ENCODE results near the gene VLDLR.

DNA sequence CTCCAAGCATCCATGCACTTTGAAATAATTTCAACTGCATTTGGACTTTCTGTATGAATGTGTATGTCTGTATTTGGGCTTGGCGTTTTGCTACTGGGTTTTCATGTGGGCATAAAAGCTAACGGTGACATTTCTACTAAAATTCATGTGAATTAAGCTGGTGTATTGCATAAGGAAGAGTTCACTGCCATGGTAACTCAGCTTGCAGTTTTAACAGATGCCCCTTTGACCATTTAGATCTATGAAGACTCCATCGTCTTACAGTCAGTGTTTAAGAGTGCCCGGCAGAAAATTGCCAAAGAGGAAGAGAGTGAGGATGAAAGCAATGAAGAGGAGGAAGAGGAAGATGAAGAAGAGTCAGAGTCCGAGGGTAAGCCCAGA is 170.7 kb downstream of the SMARCA2 start:
- PRO-cap, result no peak

DNA sequence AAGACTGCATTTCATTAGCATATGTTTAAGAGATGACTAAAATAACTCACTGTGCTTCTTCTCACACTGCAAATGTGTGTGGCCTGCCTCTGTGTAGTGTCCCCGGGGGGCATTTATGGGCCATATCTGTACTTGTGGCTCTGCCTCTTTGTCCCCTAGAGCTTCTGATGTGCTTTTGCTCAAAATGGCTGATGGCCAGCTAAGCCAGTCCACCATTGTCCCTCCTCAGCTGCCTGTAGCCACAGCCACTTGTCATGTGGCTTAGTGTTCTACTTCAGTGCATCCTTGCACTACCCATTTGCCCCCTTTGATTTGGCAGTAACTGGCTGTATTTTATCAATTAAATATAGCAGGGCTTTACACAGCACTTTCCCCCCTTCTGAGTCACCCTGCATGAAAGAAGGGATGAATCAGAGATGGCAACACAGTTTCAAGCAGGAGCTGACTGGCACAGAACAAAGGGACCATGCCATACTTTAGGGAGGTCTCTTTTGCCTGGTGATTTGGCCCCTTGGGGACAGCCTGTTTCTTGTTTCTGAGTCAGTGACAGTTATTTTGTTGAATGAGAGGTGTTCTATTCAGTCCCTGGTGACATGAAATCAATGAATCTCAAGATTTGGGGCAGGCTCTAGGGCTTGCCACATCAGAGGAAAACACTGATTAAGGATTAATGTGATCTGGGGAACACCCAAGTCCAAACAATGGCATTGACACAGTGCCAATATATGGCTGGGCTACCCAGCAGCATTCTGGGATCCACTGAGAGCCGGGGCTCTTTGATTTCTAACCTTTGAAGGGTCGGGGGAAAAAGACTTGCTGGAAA is 245.5 kb downstream of the SMARCA2 start:
- PRO-cap, result no peak

- PRO-cap, result no peak
Observed at GRCh38 chr9:2300038-2300604, 285.0 kb downstream of the SMARCA2 start.

- PRO-cap, result no peak
Observed at GRCh38 chr9:2427245-2428067, 194.1 kb upstream of the VLDLR start.

DNA sequence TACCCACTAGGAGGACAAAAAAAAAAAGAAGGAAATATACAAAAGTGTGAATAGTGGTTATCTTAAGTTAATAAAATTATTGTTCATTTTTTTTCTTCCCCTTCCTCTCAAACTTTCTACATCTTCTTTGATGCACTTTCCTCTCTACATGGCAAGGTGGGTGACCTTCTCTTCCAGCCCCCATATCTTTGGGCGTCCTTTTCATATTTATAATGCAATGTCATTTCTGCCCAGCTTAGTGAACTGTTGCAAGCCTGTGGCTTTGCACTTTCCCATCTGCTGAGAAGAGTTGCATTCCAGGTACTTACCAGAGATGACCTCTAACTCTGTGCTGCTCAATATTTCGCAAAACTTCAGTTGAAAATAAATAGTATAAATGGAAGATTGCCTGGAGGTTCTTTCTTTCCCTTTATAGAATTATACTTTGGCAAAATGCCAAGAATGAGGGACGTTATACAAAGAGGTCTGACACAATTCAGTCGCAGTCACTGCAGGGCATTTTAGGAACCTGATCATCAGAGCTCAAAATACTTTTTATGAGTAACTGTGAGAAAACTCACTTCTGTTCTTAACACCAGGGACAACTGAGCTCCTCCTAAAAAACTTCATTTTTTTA is 19.0 kb upstream of the VLDLR start:
- PRO-cap, result no peak

DNA sequence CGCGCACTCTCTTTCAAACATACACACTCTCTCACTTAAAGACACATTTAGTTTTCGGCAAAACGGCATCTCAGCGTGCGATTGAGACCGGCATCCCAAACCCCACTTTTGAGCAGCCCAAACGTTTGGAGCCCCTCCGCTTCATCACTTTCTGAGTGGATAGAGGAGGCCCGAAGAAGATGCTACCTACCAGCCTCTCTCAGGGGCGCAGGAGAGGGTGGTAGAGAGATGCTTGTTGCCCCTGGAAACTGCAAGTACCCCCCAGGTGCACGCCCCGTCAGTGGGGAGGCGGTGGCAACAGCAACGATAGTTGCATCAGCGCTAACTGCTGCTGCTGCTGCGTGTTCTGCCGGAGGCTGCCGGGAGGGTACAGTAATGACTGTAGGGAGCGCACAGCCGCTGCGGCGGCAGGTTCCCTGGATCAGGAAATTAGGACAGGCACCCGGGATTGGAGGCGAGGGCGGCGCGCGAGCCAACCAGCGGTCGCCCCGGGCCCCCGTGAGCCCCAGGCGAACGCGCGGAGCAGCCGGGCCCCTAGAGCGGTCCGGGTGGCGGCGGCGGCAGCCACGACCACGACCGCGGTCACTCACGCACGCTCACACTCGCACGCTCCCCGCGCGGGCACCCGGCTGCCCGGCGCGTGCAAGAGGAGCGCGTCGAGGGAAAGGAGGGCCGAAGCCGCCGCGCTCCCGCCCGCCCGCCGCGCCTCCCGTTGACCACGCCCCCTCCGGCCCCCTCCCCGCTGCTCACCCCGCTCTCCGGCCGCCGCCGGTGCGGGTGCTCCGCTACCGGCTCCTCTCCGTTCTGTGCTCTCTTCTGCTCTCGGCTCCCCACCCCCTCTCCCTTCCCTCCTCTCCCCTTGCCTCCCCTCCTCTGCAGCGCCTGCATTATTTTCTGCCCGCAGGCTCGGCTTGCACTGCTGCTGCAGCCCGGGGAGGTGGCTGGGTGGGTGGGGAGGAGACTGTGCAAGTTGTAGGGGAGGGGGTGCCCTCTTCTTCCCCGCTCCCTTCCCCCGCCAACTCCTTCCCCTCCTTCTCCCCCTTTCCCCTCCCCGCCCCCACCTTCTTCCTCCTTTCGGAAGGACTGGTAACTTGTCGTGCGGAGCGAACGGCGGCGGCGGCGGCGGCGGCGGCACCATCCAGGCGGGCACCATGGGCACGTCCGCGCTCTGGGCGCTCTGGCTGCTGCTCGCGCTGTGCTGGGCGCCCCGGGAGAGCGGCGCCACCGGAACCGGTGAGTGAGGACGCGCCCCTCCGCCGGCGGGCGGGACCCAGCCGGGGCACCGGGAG is at the start of gene VLDLR:
TSS of gene VLDLR (plus strand) at position 749 of the 1,289 bp plus-strand sequence.
- PRO-cap, result bidirectional peak, plus-strand start at position 372 of the sequence, minus-strand start at position 377 of the sequence; bidirectional peak, plus-strand start at position 537 of the sequence, minus-strand start at position 667 of the sequence; bidirectional peak, plus-strand start at position 1,118 of the sequence, minus-strand start at position 808 of the sequence

DNA sequence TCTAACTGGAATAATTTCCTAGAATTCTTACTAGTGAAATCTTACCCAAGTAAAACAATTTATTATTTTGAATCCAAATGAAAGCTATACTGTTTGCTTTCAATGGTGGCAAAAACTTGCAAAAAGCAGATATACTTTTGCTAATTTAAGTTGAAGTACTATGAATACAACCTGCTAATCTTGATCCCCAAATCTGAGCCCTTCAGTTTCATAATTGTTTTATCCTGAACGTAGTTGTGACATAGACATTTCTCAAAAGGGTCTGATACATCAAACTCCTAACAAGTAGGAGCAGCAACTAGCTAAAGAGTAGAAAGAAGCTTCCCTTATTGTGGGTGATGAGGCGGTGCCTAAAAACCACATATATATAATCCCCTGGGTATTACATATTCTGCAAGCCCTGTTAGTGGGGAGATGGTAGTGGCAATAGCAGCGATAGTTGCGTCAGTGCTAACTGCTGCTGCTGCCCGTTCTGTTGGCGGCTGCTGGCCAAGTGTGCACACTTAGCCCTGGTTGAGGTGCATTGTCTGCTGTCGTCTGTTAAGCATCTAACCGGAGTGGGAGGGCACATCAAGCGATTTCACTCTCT is 35.7 kb downstream of the VLDLR start:
- PRO-cap, result bidirectional peak, plus-strand start at position 473 of the sequence, minus-strand start at position 300 of the sequence

- PRO-cap, result no peak
Observed at GRCh38 chr9:3508942-3509832, 16.6 kb downstream of the RFX3 start.

GRCh38 chr9:3879592-3880297 is 353.9 kb upstream of the RFX3 start:
- PRO-cap, result no peak

DNA sequence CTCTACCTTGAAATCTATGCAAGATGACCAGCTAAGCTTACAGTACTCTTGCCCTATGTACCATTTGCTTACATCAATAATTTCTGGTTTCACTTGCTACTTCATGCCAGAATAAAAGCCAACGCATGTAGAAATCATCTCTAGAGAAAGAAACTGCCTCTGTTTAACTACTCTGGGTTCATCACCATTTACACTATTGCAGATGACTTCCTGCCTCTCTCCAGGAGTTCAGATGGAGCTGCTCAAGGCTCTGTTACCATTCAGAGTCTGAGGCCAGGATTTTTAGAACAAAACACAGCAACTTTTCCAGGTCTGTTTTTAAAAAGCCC is 216.1 kb downstream of the GLIS3 start:
- PRO-cap, result no peak

DNA sequence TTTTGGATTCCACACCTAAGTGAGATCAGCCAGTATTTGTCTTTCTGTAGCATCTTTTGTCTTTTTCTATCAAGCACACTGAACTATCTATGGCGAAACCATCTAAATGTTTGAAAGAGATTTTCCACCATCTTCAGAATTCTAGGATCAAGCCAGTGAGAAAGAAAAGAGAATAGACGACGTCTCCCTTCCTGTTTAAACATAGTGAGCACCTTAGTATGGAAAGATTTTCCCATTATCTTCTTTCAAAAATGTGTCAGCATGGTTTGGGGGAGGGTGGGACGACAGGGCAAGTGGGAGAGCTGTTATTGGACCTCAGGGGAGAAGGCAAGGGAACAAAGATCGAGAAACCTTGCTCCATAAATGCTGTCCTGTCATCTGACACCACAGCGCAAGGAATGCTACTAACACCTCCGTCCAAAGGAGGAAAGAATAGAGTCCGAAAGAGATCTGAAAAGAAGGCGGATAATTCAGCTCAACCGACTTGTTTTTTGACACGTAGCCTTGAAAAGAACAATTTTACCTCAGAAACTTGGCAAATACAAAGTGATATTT is 156.0 kb downstream of the GLIS3 start:
- PRO-cap, result no peak

DNA sequence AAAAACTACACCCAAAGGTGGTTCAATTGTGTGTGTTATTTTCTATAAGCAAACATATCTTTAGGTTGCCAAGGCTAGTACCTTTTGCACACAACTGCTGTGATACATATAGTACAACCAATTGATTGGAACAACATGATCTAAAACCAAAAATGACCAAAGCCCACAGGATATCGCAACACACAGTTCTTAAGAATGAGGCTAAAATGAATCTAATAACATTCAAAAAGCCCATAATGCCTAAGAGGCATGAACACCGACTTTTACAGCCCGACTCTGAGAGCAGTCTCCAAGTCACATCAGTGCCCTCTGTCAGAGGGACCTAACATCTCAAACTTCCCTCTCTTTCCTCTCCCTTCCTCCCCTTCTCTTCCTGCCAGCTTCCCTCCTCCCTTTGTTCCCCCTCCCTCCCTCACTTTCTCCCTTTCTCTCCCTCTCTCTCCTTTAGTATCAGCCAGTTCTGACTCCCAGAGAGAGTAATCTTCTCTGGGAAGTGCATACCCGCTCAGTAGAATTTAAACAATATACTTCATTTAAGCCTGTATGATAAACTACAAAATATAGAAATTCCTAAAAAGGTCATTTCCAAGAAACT is 154.4 kb downstream of the GLIS3 start:
- PRO-cap, result no peak

DNA sequence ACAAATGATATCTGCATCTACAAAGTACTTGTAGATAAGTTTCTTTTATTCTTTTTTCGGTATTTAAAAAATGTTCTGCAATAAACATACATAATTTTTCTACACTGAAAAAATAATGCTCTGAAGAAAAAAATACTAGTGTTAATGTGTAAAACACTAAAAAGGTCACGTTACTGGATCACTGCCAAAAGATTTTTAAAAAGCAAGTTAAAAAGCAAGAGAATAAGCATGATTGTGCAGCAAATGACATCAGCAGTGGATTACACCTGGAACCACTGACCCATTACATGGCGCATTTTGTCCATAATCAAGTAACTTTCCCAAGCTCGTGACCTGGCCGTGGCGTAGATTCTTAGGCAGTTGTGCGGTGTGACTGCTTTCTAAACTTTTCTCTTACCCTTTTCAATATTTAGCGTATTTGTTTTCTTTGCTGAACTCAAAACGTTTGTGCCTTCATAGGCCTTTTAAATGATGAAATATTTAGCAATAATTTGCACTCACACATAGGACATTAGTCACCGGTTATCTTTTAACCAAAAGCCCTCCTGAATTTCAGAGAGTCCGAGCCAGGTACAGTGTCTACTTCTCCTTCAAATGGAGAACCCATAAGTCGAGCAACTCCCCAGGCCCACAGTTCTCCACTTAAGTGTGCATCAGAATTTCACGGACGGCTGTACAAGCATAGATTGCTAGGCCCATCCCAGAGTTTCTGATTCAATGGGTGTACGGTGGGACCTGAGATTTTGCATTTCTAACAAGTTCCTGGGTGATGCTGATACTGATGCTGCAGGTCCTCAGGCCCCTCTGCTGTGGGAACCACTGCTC is 144.6 kb downstream of the GLIS3 start:
- PRO-cap, result no peak

DNA sequence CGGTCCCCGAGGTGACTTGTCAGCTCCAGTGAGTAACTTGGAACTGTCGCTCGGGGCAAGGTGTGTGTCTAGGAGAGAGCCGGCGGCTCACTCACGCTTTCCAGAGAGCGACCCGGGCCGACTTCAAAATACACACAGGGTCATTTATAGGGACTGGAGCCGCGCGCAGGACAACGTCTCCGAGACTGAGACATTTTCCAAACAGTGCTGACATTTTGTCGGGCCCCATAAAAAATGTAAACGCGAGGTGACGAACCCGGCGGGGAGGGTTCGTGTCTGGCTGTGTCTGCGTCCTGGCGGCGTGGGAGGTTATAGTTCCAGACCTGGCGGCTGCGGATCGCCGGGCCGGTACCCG is 1.4 kb downstream of the GLIS3 start:
- PRO-cap, result no peak

DNA sequence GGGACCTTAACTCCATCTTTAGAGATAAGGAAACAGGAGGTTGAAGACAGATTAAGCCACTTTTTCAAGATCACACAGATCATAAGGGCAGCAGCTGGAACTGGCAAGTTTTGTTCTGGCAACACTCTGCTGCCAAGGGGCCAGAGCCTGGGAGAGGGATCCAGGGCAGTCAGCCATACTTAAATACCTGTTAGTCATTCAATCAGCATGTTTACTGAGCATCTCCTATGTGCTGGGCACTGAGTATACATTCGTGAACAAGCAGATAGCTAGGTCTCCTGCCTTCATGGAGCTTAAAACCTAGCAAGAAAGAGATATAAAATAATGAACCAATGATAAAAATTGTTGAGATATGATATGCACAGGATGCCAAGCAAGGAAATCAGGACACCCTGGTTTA is 63.8 kb downstream of the SLC1A1 start:
- PRO-cap, result no peak

GRCh38 chr9:4576276-4577343 is 85.5 kb upstream of the PLPP6 start:
- PRO-cap, result no peak

- PRO-cap, result no peak
Observed at GRCh38 chr9:4584490-4585588, 77.3 kb upstream of the PLPP6 start.

DNA sequence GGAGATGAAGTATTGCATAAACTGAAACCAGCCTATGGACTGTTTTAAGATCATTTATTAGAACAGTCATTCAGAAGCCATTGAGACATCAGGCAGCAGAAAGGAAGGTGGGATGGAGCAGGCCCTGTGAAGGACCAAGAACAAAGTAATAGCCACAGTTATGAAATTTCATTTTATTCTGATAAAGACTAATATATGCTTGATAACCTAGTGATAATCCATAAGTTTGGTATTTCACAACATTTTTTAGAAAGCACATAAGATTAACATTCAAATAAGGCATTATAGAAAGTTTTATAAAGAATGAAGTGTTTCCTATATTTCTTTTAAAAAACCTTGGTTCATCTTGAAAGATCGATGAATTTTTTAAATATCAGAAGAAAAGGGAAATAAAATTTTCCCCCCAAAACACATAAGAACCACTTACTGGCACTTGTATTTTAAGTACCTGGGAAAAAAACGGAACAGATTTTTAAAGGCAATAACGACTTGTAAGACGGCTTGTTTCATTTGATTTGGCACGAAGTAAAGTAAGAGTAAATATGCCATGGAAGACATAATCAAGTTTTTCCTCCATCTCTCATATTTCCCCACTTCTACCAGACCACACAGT is 29.8 kb downstream of the AK3 start:
- PRO-cap, result no peak

- PRO-cap, result no peak
Observed at GRCh38 chr9:4711733-4712714, 29.0 kb downstream of the AK3 start.

DNA sequence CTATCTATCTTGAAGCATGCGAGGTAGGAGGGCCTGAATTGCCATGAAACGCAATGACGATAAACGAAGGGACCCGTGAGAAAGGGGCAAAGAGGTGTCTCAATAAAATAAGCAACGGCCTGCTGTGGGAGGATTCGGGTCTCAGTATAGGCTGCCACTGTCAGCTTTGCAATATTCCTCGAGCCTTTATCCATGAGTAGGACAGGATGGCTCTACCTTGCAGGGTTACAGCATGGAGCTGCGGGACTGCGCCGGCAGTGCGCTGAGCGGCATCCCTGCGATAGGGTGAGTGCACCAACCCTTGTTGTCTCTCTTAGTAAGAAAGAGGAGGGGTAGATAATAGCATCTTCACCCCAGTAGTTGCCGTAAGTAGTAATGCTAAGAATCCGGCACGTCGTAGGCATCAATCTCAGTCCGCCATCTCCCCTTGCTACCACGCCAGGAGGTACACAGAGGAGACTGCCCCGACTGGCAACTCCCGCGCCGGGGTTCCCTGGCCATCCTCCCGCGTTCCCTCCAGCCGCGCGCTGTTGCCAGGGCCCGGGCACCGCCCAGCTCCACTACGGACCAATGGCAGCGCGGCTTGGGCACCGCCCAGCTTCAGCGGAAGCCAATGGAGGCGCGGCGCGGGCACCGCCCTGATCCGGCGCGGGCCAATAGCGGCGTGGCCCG is 438 bp upstream of the RCL1 start:
- PRO-cap, result bidirectional peak, plus-strand start outside the sequence, minus-strand start at position 504 of the sequence